Urinary bladder (tissue), 3 donors: ENCODE measurements around a stretch of chr16.

GRCh38 chr16:22266182-22266958 lies 30.8 kb upstream of the POLR3E start:
- PRO-cap, result no peak
- RAMPAGE, long total RNA, result no peak

DNA sequence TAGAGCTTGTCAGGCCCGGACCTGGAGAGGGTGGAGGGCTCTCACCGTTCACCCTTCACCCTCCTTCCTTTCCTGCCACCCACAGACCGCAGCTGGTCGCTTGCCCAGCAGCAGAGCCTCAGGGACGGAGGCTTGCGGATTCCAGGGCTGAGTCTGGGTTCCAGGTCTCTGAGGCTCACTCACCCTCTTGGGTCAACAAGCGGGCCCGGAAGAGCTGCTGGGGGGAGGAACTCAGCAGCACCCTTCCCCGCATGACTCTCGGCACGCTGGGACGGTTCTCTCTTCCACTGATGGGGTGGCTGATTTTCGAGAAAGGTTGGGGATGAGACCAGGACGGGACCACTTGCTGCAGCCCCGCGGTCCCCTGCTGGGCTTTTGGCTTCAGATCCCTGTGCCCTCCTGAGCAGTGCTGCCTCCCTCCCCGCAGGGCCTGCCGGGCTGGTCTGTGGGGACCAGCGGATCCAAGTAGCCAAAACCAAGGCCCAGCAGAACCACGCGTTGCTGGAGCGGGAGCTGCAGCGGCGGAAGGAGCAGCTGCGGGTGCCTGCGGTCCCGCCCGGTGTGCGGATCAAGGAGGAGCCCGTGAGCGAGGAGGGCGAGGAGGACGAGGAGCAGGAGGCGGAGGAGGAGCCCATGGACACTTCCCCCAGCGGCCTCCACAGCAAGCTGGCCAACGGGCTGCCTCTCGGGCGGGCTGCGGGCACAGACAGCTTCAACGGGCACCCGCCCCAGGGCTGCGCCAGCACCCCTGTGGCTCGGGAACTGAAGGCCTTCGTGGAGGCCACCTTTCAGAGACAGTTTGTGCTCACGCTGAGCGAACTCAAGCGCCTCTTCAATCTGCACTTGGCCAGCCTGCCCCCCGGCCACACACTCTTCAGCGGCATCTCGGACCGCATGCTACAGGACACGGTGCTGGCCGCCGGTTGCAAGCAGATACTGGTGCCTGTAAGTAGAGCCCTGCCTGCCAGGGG lies 28.4 kb downstream of the POLR3E start:
- PRO-cap, result no peak
- RAMPAGE, long total RNA, result no peak

DNA sequence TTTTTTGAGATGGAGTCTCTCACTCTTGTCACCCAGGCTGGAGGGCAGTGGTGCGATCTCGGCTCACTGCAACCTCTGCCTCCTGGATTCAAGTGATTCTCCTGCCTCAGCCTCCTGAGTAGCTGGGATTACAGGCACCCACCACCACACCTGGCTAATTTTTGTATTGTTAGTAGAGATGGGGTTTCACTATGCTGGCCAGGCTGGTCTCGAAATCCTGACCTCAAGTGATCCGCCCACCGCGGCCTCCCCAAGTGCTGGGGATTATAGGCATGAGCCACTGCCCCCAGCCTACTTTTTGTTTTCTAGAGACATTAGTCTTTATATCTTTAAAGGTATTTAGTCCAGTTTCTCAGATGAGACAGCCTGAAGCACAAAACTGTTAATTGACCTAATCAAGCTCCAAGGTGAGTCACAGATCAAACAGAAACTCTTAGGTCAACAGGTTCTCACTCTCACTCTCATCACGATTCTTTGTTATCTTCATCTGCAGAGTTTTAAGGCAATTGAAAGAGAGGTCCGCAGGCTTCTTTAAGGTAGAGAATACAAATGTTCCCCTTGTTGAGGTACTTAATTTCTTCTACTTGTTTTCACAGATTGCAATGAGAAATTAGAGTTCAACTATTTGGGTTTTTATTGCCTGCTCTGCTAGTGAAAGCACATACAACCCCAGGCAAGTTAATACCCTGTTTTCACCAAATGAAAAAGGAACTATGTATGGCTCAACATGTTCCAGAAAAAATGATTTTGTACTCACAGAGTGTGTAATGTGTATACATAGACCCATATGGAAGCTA lies 6.0 kb downstream of the CDR2 start:
- PRO-cap, result no peak
- RAMPAGE, long total RNA, result no peak

- PRO-cap, result no peak
- RAMPAGE, long total RNA, result no peak
Observed at GRCh38 chr16:22683730-22684240, 130.2 kb upstream of the HS3ST2 start.

DNA sequence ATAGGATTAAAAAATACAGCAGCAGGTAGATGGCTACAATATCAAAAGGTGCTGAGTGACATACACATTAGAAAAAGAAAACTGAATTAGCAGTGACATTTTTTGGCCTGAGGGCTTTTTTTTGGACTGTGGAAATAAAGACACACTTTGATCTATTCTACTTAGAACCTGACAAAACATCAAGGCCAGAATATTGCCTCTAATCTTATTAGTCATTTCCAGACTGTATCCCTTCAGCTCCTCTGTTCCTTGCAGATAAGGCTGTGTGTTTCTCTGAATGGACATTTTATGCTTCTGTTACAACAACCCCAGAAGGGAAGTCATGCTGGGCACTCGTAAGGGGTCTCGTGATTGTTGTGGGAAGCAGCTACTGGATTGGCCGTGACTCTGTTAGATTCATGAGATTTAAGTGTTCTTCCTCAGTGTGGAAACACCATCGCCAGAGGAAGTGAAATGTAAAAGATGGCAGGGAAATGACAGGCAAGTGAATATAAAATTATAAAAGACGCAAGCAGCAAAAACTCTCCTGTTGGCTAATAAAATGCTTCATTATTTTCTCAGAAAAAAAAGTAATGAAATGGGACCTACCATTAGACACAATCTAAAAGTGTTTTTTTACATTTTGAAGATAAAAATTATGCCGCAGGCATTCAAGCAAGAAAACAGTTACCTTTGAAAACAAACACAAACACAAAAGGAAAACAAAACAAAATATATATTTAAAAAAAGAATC lies 31.6 kb upstream of the HS3ST2 start:
- PRO-cap, result no peak
- RAMPAGE, long total RNA, result no peak

- PRO-cap, result no peak
- RAMPAGE, long total RNA, result no peak
Observed at GRCh38 chr16:22814578-22815356, 805 bp downstream of the HS3ST2 start.

DNA sequence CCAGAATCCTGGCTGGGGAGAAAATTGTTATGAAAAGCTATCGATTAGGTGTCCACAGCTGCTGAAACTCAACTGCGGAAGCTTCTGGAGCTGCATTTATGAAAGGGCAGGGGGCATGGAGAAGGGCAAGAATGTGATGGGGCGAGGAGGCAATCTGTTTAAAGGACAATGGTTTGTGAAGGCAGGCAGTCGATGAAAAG lies 24.5 kb downstream of the HS3ST2 start:
- PRO-cap, result no peak
- RAMPAGE, long total RNA, result no peak

DNA sequence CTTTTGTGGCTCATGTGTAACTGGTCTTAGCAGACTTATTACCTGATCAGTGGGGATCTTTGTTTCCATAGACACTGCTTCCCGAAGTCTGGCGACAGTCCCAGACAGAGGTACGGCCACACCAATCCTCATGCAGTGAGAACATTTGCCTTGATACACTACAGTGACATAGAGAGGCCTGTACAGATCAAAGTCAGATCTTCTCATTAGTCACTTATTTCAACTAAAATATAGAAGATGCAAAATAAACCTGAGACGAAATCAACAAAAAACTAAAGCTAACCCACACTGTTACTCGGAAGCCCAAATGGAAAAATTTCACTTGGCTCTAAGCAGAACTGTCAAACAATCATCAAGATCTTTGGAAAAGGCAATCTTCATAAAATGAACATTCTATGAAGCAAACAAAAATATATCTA lies 43.8 kb downstream of the USP31 start:
- PRO-cap, result no peak
- RAMPAGE, long total RNA, result no peak

- PRO-cap, result no peak
- RAMPAGE, long total RNA, result no peak
Observed at GRCh38 chr16:23348558-23349025, 46.5 kb downstream of the SCNN1B start.

DNA sequence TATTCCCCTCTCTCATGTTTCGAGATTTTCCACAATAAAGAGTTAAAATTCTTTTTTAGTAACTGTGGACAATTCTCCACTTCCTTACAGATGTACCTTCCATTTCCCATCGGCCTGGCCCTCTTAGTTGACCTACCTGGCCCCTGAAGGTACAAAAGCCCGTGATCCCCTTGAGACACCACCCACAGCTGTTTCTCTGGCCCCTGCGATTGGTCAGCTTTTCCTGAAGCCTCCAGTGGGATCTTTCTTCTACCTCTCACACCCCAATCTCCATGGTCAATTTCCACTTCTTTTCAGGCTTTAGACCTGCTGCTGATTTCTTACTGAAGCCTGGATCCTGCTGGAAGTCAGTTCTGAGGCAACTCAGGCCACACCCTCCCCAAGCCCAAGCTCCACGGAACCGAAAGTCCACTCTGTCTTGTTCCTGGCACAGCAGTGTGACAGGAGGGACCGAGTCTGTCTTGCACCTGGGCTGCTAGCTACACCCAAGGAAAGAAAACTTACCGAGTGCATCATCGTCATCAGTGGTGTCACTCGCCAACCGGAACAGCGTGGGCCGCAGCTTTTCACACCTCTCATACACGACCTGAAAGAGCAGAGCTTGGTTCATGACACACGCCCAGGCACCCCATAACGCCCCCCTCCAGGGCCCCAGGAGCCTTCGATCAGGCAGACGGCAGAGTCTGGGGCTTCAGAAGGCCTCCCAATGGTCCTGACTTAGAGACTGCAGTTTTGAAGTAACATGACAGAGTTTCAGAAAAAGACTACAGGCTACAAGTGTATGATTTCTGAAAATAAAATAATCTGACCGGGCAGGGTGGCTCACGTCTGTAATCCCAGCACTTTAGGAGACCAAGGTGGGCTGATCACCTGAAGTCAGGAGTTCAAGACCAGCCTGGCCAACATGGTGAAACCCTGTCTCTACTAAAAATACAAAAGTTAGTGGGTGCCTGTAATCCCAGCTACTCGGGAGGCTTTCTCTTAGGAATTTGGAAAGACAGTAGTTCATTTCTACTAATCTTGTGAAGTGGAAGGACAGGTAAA lies 27.6 kb downstream of the GGA2 start:
- PRO-cap, result no peak
- RAMPAGE, long total RNA, result no peak

GRCh38 chr16:23557912-23558373 lies 416 bp downstream of the UBFD1 start:
- PRO-cap, result no peak
- RAMPAGE, long total RNA, result no peak

DNA sequence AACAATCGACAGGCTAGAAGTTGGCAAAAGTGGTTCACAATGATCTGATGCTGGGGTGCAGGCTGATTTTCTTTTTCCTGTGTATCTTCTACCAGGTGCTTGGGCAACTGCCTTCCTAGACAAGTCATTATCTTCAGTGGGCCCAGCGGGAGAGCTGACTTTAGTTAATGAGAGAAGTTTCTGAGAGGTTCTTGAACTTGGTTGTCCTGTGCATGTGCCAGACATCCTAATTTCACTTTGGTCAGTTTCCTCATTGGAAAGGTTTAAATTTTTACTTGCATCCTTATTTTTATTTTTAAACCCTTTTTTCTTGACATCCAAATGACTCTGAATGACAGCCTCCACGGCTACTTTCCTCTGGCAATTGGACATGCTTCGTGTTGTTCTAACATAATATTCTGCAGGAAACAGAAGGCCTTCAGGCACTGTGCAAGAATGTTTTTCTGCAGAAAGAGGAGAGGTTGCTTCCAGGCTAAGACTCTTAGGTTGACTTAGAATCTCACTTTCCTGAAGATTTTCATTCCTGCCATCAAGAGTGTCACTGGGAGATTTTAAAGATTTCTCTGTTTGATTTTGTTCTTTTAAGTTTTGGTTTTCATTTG lies 6.1 kb downstream of the PALB2 start:
- PRO-cap, result no peak
- RAMPAGE, long total RNA, result no peak

GRCh38 chr16:23700468-23700886 lies 12.5 kb downstream of the ERN2 start:
- PRO-cap, result no peak
- RAMPAGE, long total RNA, result no peak

DNA sequence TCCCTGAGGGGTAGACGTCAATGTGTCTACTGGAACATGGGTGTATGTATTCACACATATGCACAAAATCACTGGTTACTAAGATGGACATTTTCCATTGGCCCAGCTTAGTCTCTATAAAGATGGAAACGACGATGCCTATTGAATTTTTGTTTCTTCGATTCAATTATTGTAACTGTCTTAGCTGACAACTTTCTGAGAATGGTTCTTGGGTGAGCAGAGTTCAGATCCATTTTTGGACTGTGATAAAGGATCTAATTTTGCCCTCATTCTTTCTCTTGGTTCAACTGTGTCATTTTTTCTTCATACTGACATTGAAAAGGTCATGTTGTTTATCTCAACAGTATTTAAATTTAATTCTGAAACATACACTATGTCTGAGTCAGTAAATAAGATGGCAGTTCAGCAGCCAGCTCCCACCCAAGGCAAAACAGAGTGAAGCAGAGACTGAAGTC lies 64.8 kb upstream of the CACNG3 start:
- PRO-cap, result no peak
- RAMPAGE, long total RNA, result no peak

- PRO-cap, result no peak
- RAMPAGE, long total RNA, result no peak
Observed at GRCh38 chr16:24217576-24218769, 38.2 kb upstream of the CACNG3 start.

DNA sequence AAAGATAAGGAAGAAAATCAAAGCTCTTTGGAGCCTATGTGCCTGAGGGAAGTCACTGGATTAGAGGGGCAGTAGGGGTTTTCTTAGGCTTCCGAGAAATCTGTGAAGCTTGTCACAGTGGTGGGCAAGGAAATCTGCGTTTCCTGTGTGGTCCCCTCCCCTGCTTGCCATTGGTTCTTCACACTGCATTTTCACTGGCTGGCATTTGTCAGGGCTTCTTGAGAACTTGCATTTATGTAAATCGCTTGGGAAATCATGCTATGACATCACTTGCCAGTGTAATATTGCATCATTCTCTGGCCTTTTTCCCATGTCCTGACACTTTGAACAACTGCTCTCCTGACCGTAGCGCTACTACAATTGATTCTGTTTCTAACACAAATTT lies 1.8 kb downstream of the CACNG3 start:
- PRO-cap, result no peak
- RAMPAGE, long total RNA, result no peak

DNA sequence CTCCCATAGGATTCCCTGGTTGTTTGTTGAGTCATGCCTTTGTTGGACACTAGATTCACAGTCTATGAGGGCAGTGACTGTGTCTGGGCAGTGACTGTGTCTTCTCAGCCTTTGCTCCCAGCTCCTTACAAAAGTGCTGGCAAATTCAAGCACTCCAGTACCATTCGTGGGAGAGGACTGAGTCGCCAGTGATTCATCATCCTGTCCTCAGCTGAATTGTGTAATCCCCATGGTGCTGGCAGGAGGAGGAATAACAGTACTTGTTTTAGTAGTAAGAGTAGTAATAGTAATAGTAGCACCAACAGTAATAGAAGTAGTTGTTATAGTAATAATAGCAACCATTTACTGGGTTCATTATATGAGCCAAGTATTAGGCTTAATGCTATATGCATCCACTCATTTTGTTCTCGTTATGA lies 59.9 kb upstream of the TNRC6A start:
- PRO-cap, result no peak
- RAMPAGE, long total RNA, result no peak

- PRO-cap, result no peak
- RAMPAGE, long total RNA, result no peak
Observed at GRCh38 chr16:24736529-24737312, 7.3 kb downstream of the TNRC6A start.

- PRO-cap, result no peak
- RAMPAGE, long total RNA, result no peak
Observed at GRCh38 chr16:24767137-24767544, 37.7 kb downstream of the TNRC6A start.

DNA sequence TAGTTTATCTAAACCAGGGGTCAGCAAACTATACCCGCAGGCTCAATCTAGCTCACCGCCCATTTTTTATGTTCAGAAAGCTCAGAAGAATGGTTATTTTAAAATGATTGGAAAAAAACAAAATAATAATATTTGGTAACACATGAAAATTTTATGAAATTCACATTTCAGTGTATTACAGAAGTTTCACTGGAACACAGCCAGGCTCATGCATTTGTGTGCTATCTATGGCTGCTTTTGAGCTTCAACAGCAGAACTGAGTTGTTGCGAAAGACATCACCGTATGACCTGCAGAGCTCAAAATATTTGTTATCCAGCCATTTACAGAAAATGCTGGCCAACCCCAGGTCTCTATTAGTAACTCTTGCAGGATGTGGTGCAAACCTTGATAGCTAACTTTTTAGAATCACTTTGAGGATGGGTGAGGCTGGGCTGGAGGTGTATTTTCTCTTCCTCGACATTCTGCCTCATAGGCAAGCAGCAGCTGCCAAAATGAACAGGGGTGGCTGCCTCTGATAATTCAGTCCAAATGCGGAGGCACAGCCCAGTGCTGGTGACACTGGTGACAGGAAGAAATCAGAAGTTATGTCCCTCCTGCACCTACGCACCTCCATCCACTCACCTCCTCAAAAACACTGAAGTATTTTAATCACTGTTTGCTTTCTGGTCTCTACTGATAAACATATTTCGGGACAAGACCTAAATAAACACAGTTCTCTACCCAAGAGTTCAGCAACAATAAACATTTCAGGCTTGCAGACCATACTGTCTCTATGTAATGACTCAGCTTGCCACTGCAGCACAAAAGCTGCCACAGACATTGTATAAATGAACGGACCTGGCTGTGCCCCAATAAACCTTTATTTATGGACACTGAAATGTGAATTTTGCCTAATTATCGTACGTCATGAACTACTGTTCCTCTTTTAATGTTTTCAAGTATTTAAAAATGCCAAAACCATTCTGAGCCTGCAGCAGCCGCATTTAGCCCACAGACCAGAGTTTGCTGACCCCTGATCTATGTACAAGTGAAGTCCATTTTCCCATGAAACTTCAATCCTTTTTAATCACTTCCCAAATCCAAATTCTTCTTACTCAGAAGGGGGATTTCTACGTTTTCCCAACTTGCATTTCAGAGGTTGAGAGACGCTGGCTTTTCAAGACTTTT lies 28.4 kb downstream of the ARHGAP17 start:
- PRO-cap, result unidirectional peak, plus-strand start at position 409 of the sequence
- RAMPAGE, long total RNA, result no peak